Placental pericyte (primary cell): ENCODE results near the gene TP63.

DNA sequence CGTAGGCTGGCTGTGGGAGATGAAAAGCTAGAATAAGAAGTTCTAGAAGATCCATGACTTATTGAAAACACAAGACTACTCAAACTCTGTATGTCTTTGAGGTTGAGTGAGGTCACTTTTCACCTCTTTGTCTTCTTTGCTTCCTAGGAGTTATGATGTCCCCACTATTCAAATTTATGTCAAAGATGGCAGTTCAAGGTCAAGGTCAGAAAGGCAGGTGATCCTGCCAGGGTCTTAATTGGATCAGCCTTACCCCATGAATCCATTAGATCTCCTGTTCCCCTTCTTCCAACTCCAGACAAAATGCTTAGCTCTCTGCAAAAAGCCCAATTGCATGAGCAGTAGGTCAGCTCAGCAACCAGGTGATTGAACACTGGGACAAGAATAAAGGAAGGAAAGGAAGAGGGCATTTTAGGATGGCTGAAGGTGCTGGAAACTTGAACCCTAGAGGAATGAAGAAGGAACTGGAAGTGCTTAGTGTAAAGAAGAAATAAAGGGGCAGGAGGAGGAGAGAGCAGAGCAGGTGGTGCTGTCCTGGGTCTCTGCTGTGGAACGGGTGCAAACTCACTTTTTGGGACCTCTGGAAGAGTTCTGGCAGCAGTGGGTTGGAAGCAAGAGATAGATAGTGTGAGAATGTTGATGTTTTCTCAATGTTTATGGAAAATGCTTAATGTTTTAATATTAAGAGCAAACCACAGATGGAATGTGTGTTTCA lies 80.9 kb downstream of the LPP start:
- CAGE, long polyA plus RNA, result no peak

GRCh38 chr3:188279854-188280495 lies 126.0 kb downstream of the LPP start:
- CAGE, long polyA plus RNA, result no peak

DNA sequence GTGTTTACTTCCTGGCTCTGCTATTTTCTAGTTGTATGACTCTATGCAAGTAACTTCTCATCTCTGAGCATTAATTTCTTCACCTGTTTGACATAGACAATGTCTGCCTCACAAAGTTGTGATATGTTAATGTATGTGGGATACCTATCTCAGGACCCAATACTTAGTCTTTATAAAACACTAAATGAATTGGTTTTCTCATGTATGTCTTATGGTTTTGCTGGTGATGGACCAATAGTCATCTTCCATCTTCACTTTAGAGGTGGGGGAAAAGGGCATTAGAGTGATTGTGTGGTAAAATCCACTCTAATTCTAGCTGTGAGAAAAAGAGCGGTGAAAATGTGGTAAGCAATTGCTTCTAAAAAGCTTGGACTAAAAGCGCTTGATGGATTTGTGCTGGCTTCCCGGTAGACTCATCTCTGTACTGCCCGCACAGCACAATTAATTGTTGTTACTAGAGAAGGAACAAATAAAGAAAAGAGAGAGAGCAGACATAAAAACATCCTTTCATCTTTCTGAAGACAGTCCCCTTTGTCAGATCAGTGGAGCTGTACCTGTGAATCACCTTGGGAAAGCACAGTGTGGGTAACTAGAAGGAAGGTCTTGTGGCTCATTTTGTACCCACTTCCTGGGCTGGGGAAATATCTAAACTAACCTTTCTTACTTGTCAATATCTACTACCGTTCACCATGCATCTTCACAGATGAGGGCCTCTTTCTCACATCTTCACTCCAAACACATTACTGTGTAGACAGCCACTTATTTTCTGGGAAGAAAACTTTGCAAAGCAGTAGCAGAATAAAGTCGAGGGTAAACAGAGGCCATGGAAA lies 169.0 kb downstream of the LPP start:
- CAGE, long polyA plus RNA, result no peak

- CAGE, long polyA plus RNA, result no peak
Measured at GRCh38 chr3:188365941-188366376, 212.0 kb downstream of the LPP start.

- CAGE, long polyA plus RNA, result no peak
Measured at GRCh38 chr3:188636639-188637092, 482.7 kb downstream of the LPP start.

DNA sequence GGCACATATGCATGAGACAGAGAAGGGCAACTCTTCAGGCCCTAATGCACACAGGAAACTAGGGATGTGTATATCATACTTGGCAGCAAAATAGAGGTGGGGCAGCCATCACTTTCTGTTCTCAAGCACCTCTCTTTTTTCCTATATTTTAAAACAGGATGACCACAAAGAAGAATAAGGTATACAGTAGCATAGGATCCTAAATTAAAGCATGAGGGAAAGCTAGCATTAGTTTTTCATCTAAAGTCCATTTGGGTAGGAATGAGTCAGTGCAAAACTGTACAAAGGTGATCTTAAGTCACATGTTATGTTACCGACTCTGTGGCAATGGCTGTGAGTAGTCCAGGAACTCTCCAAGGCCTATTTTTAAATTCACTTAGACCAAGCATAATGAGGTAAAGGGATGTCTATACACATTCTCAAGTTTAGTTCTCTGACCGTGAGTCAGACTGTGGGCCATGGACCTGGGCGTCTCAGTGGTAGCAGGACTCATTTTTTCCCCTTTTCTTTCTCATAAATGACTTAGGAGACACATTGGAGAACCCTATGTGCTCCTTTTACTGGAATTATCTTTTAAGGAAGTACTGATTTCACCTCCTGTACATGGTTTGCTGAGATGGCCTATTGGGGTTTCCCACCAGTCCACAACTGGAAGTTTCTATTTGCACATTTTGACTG lies 488.8 kb upstream of the TPRG1 start:
- CAGE, long polyA plus RNA, result no peak

GRCh38 chr3:188723362-188723759 lies 448.4 kb upstream of the TPRG1 start:
- CAGE, long polyA plus RNA, result no peak

GRCh38 chr3:188874714-188875514 lies 296.9 kb upstream of the TPRG1 start:
- CAGE, long polyA plus RNA, result no peak

DNA sequence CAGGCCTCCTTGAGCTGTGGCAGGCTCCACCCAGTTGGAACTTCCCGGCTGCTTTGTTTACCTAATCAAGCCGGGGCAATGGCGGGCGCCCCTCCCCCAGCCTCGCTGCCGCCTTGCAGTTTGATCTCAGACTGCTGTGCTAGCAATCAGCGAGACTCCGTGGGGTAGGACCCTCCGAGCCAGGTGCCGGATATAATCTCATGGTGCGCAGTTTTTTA lies 149.1 kb upstream of the TPRG1 start:
- CAGE, long polyA plus RNA, result no peak

DNA sequence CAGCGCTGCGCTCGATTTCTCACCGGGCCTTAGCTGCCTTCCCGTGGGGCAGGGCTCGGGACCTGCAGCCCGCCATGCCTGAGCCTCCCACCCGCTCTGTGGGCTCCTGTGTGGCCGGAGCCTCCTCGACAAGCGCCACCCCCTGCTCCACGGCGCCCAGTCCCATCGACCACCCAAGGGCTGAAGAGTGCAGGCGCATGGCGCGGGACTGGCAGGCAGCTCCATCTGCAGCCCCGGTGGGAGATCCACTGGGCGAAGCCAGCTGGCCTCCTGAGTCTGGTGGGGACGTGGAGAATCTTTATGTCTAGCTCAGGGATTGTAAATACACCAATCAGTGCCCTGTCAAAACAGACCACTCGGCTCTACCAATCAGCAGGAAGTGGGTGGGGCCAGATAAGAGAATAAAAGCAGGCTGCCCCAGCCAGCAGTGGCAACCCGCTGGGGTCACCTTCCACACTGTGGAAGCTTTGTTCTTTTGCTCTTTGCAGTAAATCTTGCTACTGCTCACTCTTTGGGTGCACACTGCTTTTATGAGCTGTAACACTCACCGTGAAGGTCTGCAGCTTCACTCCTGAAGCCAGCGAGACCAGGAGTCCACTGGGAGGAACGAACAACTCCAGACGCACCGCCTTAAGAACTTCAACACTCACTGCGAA lies 34.7 kb upstream of the TP63 start:
- CAGE, long polyA plus RNA, result no peak

GRCh38 chr3:189630606-189631905 lies at the start of gene TP63:
TP63 (plus strand) TSS chr3:189631389.
- CAGE, long polyA plus RNA, result no peak

GRCh38 chr3:189791847-189792453 lies 160.8 kb downstream of the TP63 start:
- CAGE, long polyA plus RNA, result no peak

- CAGE, long polyA plus RNA, result no peak
Measured at GRCh38 chr3:189944322-189945223, 176.1 kb downstream of the P3H2 start.

GRCh38 chr3:190424337-190424994 lies 25.2 kb downstream of the TMEM207 start:
- CAGE, long polyA plus RNA, result no peak

DNA sequence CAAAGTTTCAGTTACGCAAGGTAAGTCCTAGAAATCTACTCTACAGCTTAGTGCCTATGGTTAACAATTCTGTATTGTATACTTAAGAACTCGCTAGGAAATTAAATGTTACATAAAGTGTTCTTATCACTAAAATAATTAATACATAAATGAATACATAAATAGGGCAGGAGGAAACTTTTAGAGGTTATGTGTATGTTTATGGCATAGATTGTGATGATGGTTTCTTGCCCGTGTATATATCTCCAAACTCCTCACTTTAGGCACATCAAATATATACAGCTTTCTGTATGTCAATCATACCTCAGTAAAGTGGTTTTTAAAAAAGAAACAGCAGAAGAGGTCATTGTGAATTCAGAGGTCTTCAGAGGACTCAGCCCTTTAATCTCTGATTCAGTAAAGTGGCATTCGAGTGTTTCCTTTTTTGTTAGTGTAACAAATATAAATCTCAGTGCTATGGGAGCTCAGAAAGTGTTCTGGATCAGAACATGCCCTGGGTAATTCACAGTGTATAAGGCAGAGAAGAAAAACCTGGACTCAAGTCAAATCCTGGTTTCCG lies 66.9 kb downstream of the IL1RAP start:
- CAGE, long polyA plus RNA, result no peak

DNA sequence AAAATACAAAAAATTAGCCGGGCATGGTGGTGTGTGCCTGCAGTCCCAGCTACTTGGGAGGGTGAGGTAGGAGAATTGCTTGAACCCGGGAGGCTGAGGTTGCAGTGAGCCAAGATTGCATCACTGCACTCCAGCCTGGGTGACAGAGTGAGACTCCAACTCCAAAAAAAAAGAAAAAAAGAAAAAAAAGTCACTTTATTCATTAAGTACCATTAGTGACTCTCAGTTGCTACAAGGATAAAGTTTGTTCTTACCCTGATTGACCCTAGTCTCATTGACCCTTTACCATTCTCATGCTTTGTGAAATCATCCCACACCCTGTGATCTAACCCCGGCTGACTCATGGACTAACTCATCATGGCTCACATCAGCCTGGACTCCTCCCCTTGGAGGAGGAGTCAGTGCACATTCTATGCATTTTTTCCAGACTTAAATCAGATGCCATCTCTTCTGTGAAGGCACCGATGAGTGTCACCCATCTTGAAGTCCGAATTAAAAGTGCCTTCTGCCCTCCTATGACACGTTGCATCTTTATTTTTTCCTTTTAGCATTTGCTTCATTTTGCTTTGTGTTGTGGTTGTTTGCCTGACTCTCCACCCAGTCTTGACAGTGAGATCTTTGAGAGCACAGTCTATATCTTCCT lies 71.9 kb downstream of the IL1RAP start:
- CAGE, long polyA plus RNA, result no peak

GRCh38 chr3:191235642-191235904 lies 36.5 kb downstream of the OSTN start:
- CAGE, long polyA plus RNA, result no peak

- CAGE, long polyA plus RNA, result no peak
Measured at GRCh38 chr3:191246105-191246552, 47.1 kb downstream of the OSTN start.

DNA sequence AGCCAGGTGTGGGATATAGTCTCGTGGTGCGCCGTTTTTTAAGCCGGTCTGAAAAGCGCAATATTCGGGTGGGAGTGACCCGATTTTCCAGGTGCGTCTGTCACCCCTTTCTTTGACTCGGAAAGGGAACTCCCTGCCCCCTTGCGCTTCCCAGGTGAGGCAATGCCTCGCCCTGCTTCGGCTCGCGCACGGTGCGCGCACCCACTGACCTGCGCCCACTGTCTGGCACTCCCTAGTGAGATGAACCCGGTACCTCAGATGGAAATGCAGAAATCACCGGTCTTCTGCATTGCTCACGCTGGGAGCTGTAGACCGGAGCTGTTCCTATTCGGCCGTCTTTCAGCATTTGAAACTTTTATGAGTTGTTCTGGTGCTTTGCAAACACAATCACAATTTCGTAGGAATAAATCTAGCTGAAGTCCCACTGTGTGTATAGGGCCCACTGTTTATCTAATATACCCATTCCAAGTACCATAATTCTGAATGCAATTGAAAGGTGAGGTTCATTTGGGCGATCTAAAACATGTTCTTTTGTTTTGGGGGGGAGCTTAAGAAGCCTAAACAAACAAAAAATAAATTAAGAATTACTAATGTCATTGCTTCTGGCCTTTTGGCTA lies 572.2 kb downstream of the FGF12 start:
- CAGE, long polyA plus RNA, result no peak

- CAGE, long polyA plus RNA, result no peak
Measured at GRCh38 chr3:192840845-192841372, 76.7 kb downstream of the MB21D2 start.